Colon Carcinoma Metastatic in the Brain (tissue), 2 donors: ENCODE measurements around the genes FAM107A and CFAP20DC.

GRCh38 chr3:58575720-58576677 lies 1.2 kb downstream of the FAM107A start:
- PRO-cap, 2 experiments: no peak in any of the 2 experiments

DNA sequence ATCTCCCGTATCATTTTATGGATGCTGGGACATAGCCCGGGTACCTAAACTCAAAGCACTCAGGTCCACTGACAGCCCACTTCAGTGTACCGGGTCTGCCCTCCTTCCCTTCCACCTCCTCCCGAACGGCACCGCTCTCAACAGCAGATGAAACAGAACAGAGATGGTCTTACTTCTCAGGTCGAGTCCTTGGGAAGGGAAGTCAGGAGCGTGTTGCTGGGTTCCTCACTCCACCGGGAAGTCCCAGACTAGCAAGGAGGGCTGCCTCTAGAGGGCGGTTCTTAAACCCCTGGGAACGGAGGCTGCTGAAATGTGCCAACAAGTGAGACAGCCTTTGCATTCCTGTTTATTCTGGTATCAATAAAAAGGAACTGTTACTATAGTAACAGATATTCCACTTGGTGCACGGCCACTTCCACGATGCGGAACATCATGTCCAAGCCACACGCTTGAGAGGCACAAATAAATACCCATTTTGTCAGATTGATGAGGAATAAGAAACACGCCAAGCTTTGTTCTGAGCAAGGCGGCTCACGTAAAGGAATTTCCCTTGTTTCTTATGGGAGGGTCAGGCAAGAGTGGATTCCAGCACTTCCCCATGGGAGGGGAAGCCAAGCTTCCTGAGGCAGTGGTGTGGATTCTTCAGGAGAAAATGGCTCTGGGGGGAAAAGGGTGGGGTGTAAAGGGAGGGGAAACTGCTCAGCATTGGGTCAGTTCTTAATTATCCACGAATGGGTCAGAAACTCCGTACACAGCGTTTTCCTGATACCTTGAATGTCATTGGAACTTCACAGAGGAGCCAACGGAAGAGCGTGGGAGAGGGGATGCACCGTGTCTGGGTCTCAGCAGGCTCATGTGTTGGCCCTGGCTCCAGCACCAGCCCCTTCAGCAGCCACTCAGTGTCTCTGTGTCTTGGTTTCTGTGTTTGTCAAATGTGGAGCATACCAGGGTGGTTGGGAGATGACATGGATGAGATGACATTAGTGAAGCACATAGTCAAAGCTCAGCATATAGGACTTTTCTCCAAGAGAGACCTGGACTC lies at the start of gene FAM107A:
FAM107A (minus strand) TSS at position 256 of the 1,042 bp plus-strand sequence.
- PRO-cap, 2 experiments: peak in 2 of 2 experiments; most common minus-strand start position 243 of the sequence (in 2)

DNA sequence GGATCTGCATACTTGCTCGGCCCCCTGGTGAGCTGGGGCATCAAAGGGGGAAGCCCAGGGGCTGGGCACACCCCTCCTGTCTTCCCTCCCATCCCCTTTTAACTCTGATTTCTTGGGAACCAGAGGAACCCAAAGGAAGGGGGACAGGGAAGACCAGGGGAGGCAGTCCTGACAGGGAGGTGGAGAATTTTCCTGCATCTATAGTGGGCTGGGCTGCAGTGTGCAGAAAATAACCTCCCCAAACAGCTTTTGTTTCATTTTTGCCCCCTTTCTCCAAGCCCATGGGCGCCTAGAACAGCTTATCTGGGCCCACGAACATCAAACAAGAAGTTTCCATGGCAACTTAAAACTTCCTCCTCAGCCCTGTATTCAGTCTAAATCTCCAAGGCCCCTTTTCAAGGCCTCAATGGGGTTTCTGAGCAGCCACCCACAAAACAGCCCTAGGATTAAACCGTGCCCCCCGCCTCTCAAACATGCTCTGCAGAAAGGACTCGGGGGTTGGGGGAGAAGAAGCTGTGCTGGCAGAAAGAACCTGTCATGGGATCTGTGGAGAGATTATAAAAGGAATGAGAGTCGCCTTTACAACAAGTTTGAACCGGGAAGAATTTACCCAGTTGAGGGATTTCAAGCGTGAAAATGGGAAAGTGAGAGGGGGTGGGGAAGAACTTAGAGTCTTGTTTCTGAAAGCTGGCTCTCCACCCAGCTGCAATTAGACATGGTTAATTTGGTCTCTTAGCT lies 4.1 kb upstream of the FAM107A start:
- PRO-cap, 2 experiments: no peak in any of the 2 experiments

- PRO-cap, 2 experiments: peak in 1 of 2 experiments; most common plus-strand start chr3:58670769 (in 1)
Observed at GRCh38 chr3:58670599-58671225, 4.1 kb upstream of the FAM3D start.

- PRO-cap, 2 experiments: peak in 1 of 2 experiments; most common plus-strand start chr3:59050184 (in 1); most common minus-strand start chr3:59050025 (in 1)
Observed at GRCh38 chr3:59049585-59050506, at the start of gene CFAP20DC. Gene CFAP20DC (minus strand): TSS chr3:59050025.

- PRO-cap, 2 experiments: no peak in any of the 2 experiments
Observed at GRCh38 chr3:59189539-59190156, 139.8 kb upstream of the CFAP20DC start.

DNA sequence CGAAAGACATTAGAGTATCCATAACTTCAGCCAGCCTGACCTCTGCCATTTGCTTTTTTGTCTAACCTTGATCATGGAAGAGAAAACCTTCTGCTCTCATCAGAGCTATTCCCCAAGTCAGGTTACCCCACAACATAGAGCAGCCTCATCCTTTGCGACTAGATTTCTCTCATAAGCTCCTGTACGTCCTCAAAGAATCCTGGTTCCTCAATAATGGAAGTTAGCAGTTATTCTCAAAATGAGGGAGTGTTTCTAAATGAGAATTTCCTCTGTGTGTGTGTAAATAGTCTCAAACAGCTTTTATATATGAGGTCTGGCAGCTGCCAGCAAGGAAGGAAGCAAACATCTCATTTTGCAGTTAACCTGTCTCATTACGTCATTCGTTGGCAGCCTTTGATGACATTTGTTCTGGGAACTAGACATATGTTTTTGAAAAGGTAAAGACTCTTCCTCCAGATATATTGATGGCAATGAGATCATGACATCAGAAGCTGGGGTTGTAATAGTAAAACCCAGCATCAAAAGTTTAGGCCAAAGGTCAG lies 386.2 kb upstream of the CFAP20DC start:
- PRO-cap, 2 experiments: no peak in any of the 2 experiments

GRCh38 chr3:59450949-59451815 lies 401.4 kb upstream of the CFAP20DC start:
- PRO-cap, 2 experiments: no peak in any of the 2 experiments

DNA sequence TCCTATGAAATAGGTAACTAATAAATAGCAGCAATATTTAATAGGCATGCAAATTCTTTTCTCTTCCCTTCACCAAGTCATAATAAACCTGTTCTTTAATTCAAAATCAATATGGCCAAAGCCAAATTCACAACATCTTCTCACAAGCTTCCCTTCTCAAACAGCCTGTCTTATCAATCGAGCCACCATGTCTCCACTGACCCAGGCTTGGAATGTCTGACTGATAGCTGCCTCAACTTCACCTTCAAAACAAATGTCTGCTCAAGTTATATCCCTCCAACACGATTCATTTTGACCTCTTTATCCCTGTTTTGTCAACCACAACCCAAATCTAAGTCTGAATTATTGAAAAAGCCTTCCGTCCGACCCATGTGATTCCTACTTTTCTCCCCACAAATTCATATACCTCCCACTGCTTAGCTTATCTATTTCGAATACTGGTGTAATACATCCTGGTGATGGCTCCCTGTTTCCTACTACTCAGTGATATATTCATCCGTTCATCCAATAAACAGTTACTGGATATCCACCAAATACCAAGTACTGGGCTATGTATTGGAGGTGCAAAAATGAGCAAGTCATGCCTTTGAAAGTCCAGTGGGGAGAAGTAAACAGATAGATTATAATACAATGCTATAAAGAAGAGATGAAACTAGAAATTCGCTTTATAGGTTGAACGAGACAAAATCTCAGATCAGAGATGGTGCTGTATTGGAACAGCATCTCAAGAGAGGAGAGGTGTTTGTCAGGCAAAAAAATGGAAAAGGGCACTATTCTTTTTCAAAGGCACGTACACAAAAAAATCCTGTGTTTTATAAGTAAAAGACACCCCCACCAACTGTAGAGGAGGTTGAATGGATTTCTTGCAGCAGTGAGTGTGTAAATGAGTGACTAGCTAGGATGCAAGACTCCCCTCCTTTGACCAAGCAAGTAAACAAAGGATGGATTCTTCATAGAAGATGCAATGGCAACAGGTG lies 890.4 kb downstream of the FHIT start:
- PRO-cap, 2 experiments: no peak in any of the 2 experiments

DNA sequence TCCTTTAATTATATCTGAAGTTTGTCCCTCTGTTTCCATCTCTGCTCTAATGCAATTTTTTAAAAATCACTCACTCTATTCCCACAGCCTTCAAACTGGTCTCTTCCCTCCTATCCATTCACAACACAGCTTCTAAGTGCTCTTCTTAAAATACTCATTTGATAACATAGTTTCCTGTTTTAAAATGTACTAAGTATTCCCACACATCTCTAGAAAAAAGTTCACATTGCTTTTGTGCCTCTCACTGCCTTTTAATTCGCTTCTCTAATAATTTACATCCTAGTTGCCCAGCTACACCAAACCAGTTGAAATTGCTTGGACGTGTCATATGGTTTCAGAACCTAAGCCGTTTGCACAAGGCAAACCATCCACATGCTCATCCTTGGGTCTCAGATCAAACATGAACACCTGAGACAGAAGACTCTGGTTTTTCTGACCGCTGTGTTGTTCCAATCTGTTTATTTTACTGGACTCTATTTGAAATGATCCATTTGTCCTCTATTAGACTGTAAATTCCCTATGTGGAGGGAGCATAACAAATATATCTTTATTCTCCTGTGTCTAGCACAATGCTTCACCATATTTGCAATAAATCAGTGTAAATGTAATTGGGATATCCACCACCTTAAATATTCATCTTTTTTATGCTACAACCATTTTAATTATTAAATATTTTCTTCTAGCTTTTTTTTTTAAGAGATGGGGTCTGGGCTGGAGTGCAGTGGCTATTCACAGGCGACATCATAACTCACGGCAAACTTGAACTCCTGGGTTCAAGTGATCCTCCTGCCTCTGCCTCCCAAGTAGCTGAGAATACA lies 880.4 kb downstream of the FHIT start:
- PRO-cap, 2 experiments: no peak in any of the 2 experiments

GRCh38 chr3:60426613-60427073 lies 824.6 kb downstream of the FHIT start:
- PRO-cap, 2 experiments: no peak in any of the 2 experiments

- PRO-cap, 2 experiments: no peak in any of the 2 experiments
Observed at GRCh38 chr3:62095202-62096322, 223.3 kb upstream of the C3orf14 start.

- PRO-cap, 2 experiments: no peak in any of the 2 experiments
Observed at GRCh38 chr3:62149892-62150431, 168.9 kb upstream of the C3orf14 start.

DNA sequence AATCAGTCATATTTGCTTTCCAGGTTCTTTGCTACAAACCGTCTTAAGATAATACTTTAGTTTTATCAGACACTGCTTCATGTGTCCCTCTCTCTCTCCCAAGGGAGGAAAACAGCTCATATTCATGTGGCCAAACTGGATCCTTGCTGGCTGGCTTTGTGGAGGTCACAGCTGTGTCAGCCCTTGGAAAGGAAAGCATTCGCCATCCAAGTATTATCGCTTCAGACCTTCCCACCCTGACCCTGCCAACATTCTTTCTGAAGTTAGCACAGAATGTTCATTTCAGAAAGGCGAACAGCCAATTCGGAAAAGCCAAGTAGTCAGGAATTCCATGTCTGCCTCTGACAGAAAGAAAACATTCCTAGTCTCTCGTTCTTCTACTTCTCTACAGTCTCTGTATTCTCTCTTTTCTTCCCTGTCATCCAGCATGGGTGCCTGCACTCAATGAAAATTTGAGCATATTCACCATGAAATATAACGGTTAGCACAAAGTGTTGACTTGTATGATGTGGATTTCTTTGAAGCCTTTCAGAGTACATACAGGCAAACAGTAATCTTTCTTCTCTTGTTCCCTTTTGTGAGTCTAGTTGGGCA lies 159.0 kb upstream of the C3orf14 start:
- PRO-cap, 2 experiments: no peak in any of the 2 experiments

DNA sequence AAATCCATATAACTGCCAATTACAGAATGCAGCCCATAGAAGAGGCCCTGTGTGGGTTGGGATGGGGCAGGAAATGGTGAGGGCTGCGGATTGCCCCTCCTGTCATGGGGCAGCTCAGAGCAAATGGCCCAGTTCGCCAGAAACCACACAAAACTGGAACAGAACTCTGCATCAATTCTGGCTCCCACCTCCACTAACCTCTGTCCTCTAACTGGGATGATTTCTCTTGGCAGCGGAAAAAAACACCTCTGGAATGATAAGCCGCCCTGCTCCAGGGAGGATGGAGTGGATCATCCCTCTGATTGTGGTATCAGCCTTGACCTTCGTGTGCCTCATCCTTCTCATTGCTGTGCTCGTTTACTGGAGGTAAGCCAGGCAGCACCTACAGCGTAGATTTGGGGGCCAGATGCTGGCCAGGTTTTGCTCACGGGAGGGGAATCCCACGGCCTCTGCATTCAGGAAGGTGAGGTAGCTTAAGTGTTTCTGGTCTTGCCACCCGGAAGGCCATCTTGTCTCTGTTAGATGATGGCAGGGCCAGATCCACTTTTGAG lies 100.1 kb upstream of the C3orf14 start:
- PRO-cap, 2 experiments: no peak in any of the 2 experiments

DNA sequence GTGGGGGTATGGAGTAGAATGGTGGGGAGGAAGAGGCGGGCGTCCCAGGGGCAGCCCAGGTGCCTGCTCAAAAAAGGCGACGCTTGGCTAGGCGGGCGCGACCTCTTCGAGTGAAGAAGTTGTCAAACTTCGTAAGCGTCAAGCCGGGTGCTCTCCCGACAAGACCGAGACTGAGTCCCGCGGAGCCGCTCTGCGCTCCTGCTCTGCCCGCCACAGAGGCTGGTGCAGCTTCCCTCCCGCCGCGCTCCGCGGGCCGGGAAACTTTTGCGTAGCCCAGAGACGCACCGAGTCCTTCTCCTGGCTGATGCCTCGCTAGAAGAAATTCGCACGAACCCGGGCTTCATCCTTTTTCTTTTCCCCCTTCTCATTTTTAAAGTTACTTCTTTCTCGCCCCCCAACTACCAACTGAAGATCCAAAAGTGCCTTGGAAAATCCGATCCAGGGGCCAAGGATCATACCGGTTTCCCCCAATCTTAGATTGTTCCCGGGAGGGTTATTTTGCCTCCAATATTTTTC lies 2.9 kb downstream of the FEZF2 start:
- PRO-cap, 2 experiments: no peak in any of the 2 experiments

DNA sequence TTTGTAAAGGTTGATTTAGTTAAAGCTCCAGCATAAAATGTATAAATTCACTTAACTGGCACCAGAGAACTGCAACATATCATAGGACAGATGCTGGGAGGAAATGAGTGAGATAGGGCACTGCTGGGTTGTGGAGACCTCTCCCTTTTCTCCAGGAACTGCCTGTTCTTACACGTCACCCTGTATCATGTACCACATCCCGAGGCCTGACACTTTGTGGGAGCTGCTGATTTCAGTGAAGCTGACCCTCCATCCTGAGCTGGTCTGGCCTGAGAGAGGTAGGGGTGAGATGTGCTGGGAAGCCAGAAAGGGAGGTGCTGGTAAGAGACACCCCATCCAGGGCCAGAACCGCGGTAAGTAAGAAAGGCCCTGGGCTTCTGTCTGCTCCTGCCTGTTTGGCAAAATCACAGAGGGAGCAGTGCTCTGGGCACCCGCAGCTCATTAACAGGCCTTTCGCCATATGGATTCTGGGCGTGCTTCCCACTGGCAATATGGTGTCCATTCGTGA lies 213.9 kb upstream of the FEZF2 start:
- PRO-cap, 2 experiments: no peak in any of the 2 experiments

- PRO-cap, 2 experiments: no peak in any of the 2 experiments
Observed at GRCh38 chr3:62607589-62608266, 234.4 kb upstream of the FEZF2 start.

DNA sequence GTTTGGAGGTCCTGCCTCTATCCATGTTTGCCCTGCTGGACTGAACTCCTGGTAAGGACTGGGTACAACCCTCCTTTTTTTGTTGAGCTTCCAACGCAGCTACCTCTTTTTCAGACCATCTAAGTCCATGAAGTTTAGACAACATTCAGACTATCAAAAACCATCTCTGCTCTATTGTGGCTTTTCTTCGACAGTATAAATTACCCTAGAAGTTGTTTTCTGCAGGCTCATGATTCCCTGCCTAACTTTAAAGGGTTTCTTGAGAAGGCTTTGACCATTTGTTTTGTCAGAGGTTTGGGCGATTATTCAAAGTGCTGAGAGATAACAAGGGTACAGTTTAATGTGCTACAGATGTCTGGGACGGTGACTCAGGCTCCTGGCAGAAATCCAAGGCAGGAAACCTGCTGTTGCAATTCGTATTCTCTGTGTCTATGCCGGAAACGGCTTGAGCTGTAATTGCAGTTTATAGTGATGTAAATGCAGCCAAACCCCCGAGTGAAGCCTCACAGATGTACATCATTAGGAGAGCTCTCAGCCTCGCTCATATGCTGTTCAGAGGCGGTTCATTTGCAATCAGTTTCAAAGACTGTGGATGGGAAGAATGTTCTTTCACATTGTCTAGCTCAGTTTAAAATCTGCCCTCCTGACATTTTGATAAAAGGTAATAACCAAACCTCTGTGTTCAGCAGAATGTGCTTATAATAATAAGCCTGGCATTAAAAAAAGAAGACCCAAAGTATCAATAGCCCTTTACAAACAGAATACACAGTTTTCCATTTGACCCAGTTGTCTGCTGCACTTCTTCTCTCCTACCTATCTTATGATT lies 65.6 kb downstream of the SYNPR start:
- PRO-cap, 2 experiments: peak in 1 of 2 experiments; most common plus-strand start position 544 of the sequence (in 1)

GRCh38 chr3:63953044-63953682 lies 70.1 kb downstream of the PSMD6 start:
- PRO-cap, 2 experiments: no peak in any of the 2 experiments